Endodermal cell (in vitro differentiated cells): ENCODE results near the genes SORBS2 and FAT1.

GRCh38 chr4:185775181-185776269, 36.5 kb downstream of the SORBS2 start:
- PRO-cap = no peak

- PRO-cap = no peak
Observed at GRCh38 chr4:185795293-185795691, 16.7 kb downstream of the SORBS2 start.

DNA sequence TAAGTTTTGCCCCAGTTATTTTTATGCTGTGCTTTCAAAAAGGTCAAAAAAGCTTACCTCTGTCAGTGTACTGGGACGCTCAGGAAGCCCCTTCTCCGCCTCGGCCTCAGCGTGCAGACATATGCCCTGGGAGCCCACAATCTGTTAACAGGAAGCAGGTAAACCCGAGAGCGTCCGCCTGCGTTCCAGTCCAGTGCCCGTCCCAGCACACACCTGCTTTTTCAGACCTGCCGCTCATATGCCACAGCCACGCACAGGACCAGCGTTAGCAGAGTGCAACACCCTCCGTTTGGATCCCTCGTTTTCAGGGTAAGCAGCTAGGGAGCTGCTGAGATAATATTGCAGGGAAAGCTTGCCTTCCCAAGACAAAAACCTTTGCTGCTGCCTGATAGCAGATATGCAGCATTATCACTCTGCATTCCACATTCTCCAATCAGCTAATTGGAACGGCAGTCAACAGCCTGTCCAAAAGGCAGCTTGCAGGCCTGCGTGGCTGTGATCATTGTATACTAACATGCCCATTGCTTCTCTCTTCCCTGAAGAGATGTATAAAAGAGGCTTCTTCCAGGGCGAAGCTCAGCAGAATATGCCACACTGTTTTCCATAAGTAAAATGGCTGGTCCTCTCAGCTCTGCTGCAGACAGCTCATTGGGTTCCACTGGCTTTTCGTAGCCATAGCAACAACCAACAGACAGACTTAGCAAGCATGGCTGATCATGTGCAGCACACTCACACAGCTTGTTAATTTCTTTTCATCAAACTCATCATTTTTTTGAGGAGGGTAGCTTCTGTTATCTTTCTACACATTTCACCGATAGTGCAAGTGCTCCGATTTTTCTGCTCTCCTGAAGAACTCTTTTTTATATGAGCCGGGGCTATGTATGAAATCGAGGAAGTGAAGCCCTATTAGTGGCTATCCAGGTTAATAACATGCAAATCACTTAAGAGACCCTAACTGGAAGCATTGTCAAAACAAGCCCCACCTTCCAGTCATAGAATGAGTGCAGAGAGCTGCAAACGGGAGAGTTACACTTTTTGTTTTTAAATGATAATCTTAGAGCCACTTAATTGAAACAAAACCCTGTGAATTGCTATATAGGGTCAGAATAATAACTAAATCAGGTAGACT, at the start of gene SORBS2:
Gene SORBS2, minus strand, starts transcription at position 588 of the 1,129 bp plus-strand sequence.
- PRO-cap = no peak

DNA sequence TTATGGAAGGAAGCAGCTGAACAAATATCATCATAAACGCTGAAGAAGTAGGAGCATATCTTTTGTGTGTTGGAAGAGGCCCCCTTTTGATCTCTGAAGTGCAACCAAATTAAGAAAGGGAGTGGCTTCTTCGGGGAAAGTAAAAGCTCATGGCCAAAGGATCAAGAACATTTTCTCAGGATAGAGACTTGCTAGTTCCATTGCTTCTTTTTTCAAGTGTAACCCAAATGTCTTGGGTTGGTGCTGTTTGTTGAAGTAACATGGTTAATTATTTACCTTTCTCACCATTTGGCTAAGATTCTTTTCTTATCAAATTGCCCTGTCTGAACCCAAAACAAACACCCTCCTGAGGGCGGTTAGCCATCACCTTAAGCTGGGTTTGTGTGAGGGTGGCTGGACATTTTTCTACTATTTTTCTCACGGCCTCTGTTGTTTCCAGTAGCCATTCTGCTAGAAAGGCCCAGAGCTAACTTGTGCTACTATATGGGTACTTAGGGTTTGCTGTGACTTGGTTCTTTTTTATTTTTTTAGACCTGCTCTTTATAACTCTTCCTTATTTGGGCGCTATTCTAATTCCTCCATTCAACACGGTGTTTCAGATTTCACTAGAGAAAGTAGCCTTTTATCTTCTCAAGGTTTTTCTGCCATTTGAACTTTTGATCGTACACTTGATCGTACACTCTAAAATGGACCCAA, 18.6 kb upstream of the SORBS2 start:
- PRO-cap = no peak

DNA sequence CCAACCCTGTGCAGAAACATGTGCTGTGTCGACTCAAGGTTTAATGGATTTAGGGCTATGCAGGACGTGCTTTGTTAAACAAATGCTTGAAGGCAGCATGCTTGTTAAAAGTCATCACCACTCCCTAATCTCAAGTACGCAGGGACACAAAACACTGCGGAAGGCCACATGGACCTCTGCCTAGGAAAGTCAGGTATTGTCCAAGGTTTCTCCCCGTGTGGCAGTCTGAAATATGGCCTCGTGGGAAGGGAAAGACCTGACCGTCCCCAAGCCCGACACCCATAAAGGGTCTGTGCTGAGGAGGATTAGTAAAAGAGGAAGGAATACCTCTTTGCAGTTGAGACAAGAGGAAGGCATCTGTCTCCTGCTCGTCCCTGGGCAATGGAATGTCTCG, 18.8 kb upstream of the TLR3 start:
- PRO-cap = no peak

DNA sequence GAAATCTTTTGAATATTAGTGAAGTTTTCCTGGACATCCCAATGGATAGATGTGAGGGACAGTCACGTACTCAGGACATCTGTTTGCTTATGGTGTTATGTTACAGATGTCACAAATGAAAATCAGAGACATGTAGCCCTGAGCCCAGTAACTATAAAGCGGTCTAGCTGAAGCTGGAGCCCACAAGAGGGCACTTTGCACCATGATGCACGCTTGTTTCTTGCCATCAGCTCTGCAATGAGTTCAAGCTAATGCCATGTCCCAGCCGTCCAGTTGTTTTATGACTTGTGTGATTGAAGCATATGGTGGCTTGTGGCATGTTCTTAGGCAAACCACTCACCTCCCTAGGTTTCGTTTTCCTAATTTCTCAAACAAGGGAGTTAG, 947 bp upstream of the TLR3 start:
- PRO-cap = no peak

DNA sequence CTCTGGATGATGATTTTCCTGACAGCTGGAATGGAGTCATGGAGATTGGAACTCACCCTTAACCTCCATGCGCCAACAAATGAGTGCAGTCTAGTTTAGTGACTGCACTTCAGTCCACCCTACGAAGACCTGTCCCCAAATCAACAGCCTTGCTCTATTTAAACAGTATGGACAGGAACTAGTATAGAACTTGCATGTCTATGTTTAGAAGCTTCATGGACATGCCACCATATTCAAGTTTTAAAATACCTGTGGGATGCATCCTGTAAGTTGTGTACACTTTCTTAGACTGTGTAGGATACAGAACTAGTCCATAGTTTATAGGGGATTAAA, 45.8 kb upstream of the CYP4V2 start:
- PRO-cap = no peak

- PRO-cap = no peak
Observed at GRCh38 chr4:186167647-186167957, 23.8 kb upstream of the CYP4V2 start.

- PRO-cap = no peak
Observed at GRCh38 chr4:186266718-186267116, 728 bp downstream of the F11 start.

GRCh38 chr4:186668797-186669674, 54.6 kb downstream of the FAT1 start:
- PRO-cap = no peak

- PRO-cap = no peak
Observed at GRCh38 chr4:186693302-186694538, 29.9 kb downstream of the FAT1 start.

DNA sequence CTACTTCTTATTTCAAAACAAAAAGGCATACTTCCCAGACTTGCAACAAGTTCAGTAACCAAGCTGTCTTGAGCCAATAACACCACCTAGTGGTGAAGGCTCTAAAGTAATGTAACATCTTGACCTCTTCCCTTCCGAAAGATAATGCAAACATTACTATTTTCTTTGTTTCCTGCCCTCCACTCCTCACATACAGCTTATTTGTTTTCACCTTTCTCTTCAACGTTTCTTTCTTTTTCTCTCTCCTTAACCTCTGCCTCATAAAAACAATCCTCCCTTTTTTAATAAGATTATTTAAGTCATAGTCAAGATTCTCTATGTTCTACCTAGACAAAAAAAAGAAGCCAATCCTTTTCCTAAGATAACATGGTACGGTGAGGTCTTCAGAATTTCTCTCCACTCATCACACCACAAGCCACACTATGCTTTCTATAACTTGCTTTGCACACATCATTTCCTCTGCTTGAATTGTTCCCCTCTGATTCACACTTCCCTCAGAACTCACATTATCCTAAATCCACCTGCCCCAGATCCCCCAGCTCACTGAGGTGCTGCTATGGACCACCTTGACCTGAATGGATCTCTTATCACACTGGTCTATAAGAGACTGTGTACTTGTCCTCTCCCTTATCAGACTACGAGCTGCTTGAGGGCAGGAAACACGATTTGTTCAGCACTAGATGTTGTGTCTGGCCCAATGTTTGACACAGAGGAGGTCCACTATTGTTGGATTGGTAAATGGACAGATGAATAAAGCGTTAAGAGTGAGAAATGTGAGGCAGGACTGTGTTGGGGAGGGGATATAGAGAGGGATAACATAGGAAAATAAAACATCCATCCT, 3.4 kb downstream of the FAT1 start:
- PRO-cap = no peak

GRCh38 chr4:186723457-186724512, at the start of gene FAT1:
TSS of gene FAT1 (minus strand) at chr4:186723856.
- PRO-cap = bidirectional peak, plus-strand start at chr4:186723937, minus-strand start at chr4:186723791

- PRO-cap = bidirectional peak, plus-strand start at chr4:186724607, minus-strand start at chr4:186724604; bidirectional peak, plus-strand start at chr4:186724632, minus-strand start at chr4:186724648; bidirectional peak, plus-strand start at chr4:186724692, minus-strand start at chr4:186724693; unidirectional peak, minus-strand start at chr4:186724839
Observed at GRCh38 chr4:186724513-186725078, 940 bp upstream of the FAT1 start.

GRCh38 chr4:186735941-186736289, 12.3 kb upstream of the FAT1 start:
- PRO-cap = no peak

- PRO-cap = no peak
Observed at GRCh38 chr4:186840083-186840939, 116.7 kb upstream of the FAT1 start.

DNA sequence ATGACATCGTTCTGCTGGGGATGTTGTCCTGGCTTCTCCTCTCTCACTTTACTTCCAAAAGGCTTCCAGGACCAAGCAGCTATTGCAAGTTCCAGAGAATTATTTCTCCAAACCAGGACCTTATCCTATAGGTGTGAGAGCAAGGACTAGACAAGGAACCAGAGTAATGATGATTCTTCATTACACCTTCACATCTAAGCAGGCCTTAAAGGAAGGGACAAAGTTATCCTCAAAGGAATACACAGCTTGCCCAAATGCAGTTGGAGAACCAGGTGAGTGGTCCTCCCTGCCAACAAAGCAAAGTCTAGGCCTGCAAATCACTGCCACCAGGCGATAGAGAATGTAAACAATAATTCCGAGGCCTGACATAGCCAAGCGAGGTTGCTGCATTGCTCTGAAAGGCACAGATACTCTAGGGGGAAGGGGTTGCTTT, 178.1 kb upstream of the FAT1 start:
- PRO-cap = no peak

GRCh38 chr4:187176252-187176789, 452.7 kb upstream of the FAT1 start:
- PRO-cap = no peak

DNA sequence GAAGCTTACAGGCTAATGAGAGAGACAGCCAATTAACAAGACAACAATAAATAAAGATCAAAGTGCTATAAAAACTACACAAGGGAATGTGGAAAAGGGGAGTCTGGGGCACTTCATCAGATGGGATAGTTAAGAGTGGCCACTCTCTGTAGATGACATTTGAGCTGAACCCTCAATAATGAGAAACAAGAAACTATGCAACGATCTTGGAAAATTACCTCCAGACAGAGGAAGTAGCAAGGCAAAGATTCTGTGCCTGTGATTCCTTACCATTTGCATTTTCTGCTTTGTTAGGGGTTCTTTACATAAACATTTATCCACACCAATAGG, 531.9 kb upstream of the FAT1 start:
- PRO-cap = no peak

- PRO-cap = bidirectional peak, plus-strand start at chr4:188032513, minus-strand start at chr4:188032268
Observed at GRCh38 chr4:188032052-188032763, 36.6 kb downstream of the ZFP42 start.